Skeletal muscle satellite cell (primary cell): ENCODE data around the gene PLAC9.

DNA sequence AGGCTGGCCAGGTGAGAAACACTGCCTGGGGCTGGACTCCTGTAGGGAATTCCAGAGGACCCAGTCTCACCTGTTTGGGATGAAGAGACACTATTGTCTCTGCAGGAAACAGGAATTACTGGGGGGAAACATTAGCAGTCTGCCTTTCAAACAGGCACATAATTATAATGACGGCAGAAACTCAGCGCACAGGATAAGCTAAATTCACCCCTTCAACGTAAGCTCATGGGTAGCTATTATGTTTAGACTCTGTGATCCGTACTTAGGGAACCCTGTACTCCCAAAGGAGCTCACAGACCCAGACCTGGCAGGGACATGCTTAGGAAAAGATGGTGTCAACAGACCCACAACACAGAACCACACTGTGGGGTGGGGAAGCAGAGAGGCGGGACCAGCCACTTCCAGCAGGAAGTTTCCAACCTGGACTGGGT, 117.8 kb upstream of the PPIF start:
- CAGE, long polyA plus RNA: no peak

DNA sequence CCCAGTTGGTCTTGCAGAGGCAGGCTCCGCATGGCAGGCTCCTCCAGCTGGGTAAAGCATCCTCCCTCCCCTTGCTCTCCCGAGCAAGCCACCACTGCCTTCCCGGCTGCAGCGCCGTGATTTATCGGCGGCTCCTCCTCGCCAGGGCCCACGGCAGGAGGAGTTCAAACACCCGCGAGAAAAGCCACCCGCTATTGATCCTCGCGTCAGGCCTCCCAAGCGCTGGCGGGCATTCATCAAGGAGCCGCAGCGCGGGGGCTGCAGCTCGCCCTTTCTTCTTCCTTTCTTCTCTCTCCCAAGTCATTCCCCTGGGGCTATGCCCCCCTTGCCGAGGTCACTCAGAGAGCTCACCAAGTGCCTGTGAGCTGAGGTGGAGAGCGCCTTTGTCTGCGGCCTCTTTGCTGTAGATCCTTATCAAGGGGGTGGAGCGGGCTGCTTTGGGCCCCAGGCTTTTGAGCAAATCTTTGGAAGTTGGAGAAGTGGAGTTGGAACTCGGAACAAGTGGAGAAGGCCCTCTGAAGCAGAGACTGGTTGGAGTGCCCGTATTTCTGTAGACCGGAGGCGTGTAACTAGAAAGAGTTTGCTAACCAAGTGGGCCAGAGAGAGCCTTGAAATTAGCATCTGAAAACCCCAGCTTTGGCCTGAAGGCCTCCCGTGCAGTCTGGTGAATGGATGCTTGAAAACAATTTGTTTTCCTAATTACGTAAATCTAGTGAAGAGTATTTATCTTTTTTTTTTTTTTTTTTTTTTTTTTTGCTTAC, 107.2 kb upstream of the PPIF start:
- CAGE, long polyA plus RNA: no peak

- CAGE, long polyA plus RNA: no peak
These were observed 105.6 kb upstream of the PPIF start for GRCh38 chr10:79241658-79242112.

- CAGE, long polyA plus RNA: no peak
These were observed 104.8 kb upstream of the PPIF start for GRCh38 chr10:79242113-79243143.

GRCh38 chr10:79264649-79265392, 82.4 kb upstream of the PPIF start:
- CAGE, long polyA plus RNA: no peak

DNA sequence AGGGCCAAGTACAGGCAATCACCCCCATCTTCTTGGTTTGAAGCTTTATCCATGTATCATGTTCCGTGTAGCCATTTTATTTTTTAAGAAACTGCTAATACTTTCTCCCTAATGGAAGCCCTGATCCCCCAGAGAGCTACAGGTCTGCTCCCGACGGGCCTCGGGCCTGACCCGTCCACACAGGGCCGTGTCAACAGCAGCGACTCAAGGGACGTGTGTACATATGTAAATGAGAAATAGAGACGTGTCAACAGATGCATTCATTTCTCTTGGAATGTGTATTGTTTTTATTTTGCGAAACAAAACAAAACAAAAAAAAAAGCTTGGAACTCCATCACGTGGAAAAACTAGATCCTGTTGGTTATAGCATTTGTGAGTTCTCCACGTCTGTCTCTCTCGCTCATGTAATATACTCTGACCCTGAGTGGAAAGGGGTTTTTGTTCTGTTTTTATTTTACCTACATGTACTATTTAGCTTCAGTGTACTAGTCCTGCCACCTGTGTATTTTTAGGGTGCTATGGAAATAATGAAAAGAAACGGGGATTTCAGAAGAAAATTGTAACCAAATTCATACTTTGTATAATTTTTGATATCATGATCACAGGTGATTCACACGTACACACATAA, 31.6 kb upstream of the PPIF start:
- CAGE, long polyA plus RNA: no peak

GRCh38 chr10:80132083-80132951, at the start of gene PLAC9:
TSS of gene PLAC9 (plus strand) at chr10:80132730.
- CAGE, long polyA plus RNA: start-site peak on the plus strand at chr10:80132674-80132766, 575 and 907 reads in 2 replicates

- CAGE, long polyA plus RNA: no peak
These were observed 3.5 kb downstream of the PLAC9 start for GRCh38 chr10:80135820-80136568.

GRCh38 chr10:80149400-80149885, 16.9 kb downstream of the PLAC9 start:
- CAGE, long polyA plus RNA: no peak

- CAGE, long polyA plus RNA: no peak
These were observed 27.2 kb downstream of the PLAC9 start for GRCh38 chr10:80159559-80160304.

GRCh38 chr10:80172521-80173456, 32.5 kb downstream of the ANXA11 start:
- CAGE, long polyA plus RNA: no peak

DNA sequence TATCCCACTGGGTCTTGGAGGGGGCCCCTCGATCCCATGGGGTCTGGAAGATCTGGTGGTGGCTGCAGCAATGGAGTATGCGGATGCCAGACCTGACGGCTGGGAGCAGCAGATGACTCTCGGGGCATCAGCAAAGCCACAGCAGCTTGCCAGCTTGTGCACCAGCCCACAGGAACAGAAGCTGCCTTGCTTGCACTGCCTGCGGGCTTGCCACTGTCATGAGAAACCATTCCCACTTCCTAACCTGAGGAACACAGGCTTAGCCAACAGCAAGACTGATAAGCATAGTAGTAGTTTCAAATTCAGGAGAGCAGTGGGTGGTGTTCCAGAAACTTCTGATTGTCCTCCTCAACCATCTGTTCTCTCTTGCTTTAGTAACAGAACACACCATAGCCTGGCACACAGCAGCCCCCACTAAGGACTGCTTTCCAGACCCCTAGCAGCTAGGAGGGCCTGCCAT, 7.4 kb downstream of the ANXA11 start:
- CAGE, long polyA plus RNA: no peak

GRCh38 chr10:80275834-80276033, 13.7 kb downstream of the MAT1A start:
- CAGE, long polyA plus RNA: no peak

- CAGE, long polyA plus RNA: no peak
These were observed 32.5 kb downstream of the DYDC1 start for GRCh38 chr10:80324084-80324443.

DNA sequence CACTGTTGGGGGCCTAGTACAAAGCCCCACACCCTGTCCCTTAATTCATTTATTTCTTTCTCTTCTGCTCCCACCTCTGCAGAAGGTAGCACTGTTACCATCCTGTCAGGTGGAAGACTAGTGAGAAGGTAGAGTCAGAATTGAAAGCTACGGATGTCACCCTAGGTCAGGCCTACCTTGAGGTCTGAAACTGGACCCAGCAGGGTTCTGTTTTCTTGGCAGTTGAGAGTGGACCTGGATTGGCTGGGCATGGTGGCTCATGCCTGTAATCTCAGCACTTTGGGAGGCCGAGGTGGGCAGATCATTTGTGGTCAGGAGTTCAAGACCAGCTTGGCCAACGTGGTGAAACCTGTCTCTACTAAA, 18.3 kb downstream of the PRXL2A start:
- CAGE, long polyA plus RNA: no peak

- CAGE, long polyA plus RNA: no peak
These were observed 8.2 kb downstream of the TSPAN14 start for GRCh38 chr10:80462350-80462730.

DNA sequence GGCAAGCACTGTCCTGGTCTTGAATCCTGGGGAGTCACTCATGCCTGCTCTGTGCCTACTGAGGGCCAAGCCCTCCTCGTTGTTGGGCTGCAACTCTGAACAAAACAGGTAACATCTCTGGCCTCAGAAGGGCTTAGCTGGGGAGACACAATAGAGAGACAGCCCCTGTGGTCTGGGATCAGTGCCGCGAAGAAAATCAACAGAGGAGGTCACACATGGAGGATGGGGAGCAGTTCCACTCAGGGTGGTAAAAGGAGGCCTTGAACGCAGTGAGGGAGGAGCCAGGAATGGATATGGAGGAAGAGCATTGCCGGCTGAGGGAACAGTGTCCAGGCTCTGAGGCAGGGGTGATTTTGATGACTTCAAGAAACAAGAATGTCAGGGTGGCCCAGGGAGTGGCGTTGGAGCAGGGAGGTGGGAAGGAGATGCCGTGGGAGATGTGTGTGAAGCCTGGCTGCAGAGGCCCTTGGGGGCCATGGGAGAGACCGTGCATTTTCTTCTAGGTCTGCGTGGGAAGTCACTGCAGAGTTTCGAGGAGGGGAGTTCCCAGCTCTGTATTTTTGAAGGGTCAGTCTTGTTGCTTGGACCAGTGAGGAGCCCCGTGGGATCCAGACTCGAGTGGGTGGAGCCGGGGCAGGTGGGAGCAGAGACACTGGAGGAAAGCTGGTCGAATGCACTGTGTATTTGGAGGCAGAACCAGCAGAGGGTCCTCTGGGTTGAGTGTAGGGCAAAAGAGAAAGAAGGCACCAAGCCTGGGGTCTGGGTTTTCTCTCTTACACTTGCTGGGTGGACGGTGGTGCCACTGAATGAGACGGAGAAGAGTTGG, 35.7 kb upstream of the SH2D4B start:
- CAGE, long polyA plus RNA: no peak

- CAGE, long polyA plus RNA: no peak
These were observed 16.9 kb upstream of the SH2D4B start for GRCh38 chr10:80520328-80521603.

- CAGE, long polyA plus RNA: no peak
These were observed 7.7 kb downstream of the SH2D4B start for GRCh38 chr10:80545402-80545799.

- CAGE, long polyA plus RNA: no peak
These were observed 14.5 kb downstream of the SH2D4B start for GRCh38 chr10:80552060-80552731.